Measurements from ENCODE around the genes UPF3B, MCTS1, CT47A1, GLUD2 and ZDHHC9.

DNA sequence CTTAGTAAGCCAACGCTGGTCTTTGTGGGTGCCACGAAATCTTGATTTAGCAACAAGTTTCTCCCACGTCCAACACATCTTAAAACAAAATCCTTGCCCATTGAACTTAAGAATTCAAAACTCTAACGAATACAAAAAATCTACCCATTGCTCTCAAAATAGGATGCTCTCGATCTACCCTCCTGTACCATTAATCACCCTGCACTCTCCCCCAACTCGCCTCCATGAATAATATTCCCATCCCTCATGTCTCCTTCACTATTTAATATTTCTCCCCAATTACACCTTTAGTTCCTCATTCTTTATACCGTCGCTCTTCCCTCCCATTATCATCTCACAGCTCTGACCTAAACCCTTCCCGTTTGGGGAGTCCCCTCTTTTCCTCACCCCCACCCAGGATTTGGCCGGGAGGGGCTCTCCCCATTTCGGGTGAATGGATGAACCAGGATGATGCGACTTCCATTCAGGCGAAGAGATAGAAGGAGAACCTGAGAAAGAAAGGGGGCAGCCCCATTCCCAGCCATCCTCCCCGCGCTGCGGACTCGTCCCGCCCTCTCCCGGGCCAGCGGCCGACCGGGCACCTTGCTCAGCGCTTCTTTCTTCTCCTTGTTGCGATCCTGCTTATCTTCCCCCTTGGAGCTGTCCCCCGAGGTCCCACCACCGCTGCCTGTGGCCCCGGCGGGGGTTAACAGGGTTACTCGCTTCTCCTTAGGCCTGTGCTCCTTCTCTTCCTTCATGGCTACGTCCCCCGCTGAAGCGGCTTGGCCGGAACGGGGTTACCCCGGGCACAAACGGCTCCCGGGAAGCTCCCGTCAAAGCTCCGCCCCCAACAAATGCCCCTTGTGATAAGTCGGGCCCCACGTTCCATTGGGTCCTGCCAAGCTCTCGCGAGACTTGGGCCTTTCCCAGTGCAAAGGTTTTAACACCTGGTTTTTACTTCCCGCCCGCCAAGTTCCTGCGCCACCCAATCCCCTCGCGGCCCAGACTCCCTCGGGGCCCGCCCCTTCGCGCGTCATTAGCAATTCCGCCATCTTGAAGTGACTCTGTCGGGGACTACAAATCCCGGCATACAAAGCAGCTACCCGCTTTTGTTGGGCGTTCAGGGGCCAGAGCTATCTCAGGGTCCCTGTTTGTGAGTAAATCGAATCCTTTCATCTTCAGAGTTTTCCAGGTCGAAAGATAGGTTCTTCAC is at the start of gene UPF3B:
Gene UPF3B, minus strand, starts transcription at position 772 of the 1,192 bp plus-strand sequence.
- PRO-cap, result bidirectional peak, plus-strand start at position 1,085 of the sequence, minus-strand start at position 842 of the sequence

DNA sequence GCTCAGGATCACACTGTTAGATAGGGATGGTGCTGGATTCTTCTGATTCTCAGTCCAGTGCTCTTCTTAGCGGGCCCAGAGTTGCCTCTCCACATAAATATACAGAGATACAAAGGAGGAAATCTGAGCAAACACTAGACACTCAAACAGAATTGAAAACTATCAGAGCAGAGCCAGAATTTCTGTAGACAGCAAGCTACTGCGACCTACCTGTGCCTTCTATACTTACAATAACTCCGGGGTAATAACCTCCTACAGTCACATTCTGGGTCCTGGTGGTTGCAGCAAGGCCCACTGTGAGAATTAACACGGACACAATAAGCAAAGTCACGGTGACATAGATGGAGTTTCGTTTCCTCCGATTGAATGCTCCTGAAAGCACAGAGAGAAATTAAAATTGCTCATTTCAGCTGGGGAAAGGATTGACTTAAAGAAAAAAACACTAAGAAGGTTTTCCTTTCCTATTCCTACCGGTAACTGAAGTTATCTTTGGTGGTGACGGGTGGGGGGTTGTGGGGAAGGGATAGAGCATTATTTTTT is 7.1 kb downstream of the TMEM255A start:
- PRO-cap, result no peak

GRCh38 chrX:120559609-120559970 is 1.2 kb downstream of the CUL4B start:
- PRO-cap, result no peak

- PRO-cap, result no peak
Measured at GRCh38 chrX:120559971-120560155, 899 bp downstream of the CUL4B start.

DNA sequence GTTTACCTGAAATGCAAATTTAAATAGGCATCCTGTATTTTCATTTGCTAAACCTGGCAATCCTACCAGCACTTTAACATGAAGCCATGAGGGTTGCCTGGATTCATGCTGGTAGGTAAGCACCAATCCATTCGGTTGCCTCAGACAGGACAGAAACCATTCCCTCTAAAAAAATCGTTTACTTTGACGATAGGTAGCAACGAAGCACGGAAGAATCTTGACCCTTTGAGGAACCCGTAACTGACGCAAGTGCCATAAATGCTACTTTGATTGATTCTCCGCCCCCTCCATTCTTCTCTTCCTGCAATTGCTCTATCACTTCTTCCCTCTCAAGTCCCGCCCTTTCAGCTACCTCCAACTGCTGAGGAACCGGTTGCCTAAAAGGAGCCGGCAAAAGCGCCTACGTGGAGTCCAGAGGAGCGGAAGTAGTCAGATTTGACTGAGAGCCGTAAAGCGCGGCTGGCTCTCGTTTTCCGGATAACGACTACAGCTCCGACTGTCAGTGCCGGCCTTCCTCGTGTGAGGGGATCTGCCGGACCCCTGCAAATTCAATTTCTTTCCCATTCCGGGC is at the start of gene MCTS1:
Gene MCTS1, plus strand, starts transcription at position 469 of the 571 bp plus-strand sequence.
- PRO-cap, result bidirectional peak, plus-strand start at position 432 of the sequence, minus-strand start at position 289 of the sequence

GRCh38 chrX:120660629-120660894 is 30.7 kb upstream of the C1GALT1C1 start:
- PRO-cap, result no peak

- PRO-cap, result no peak
Measured at GRCh38 chrX:120985685-120986011, at the start of gene CT47A1. TSS of gene CT47A1 (minus strand) at chrX:120985760.

- PRO-cap, result no peak
Measured at GRCh38 chrX:121047320-121047811, at the start of gene GLUD2. TSS of gene GLUD2 (plus strand) at chrX:121047610.

- PRO-cap, result no peak
Measured at GRCh38 chrX:123809960-123810305, 49.9 kb upstream of the XIAP start.

- PRO-cap, result no peak
Measured at GRCh38 chrX:123906395-123906881, 46.6 kb downstream of the XIAP start.

DNA sequence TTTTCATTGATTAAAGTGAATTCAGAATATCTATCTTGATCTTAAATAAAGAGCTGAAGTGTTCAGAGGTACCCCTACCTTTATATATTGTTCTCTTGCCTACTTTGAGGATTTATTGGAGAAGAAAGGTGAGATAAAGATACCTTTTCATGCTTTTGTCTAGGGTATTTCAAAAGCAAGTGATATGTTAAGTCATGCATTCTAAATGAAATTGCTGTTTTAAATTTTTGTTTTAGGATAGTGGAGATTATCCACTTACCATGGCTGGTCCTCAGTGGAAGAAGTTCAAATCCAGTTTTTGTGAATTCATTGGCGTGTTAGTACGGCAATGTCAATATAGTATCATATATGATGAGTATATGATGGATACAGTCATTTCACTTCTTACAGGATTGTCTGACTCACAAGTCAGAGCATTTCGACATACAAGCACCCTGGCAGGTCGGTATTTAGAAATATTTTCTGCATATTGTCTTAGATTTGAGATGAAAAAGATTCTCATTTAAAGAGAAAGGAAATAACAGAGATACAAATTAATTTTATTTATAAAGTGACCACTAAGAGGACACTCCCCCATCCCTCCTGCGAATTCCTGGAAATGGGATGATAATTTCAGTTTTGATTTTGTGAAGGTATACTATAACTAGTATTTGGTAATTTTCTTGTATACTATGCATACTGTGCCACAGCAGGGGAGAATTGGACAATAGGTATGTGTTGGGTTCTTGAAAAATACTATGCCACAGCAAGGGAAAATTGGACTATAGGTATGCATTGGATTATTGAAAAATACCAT is 83.6 kb downstream of the STAG2 start:
- PRO-cap, result no peak

DNA sequence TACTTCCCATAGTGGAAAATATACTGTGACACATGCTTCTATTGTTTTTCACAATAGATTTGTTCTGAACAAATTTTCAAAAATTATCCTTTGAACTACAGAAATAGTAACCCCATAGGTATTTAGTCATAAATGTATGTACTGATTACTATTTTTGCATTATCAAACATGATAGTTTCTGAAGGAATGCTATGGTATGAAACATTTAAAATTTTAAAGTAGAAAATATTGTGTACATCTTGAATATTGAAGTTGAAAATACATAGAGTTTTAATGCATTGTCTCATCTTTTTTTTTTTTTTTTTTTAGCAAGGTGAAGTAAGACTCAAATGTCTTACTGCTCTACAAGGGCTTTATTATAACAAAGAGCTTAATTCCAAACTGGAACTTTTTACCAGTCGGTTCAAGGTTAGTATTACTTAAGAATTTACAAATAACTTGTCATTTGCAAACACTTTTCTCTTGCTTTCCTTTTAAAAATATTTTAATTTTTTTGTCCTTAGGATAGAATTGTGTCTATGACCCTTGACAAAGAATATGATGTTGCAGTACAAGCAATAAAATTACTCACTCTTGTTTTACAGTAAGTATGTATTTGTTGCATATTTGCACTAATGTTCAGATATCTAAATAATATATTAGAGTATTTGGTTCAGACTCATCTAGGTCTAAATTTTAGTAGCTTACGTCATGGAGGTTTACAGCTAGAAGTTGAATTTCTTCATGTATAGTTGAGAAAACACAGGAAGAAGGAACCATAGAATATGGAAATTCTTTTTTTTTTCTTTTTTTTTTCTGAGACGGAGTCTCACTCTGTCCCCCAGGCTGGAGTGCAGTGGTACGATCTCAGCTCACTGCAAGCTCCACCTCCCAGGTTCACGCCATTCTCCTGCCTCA is 89.6 kb downstream of the STAG2 start:
- PRO-cap, result no peak

DNA sequence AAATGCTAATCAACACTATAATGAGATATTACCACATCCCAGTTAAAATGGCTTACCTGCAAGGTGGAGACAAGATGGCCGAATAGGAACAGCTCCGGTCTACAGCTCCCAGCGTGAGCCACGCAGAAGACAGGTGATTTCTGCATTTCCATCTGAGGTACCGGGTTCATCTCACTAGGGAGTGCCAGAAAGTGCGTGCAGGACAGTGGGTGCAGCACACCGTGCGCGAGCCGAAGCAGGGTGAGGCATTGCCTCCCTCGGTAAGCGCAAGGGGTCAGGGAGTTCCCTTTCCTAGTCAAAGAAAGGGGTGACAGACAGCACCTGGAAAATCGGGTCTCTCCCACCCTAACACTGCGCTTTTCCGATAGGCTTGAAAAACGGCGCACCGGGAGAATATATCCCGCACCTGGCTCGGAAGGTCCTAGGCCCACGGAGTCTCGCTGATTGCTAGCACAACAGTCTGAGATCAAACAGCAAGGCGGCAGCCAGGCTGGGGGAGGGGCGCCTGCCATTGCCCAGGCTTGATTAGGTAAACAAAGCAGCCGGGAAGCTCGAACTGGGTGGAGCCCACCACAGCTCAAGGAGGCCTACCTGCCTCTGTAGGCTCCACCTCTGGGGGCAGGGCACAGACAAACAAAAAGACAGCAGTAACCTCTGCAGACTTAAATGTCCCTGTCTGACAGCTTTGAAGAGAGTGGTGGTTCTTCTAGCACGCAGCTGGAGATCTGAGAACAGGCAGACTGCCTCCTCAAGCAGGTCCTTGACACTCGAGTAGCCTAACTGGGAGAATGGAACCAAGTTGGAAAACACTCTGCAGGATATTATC is 92.5 kb downstream of the DCAF12L1 start:
- PRO-cap, result no peak

- PRO-cap, result no peak
Measured at GRCh38 chrX:126472854-126473259, 79.8 kb downstream of the DCAF12L1 start.

- PRO-cap, result no peak
Measured at GRCh38 chrX:127255770-127256124, 436.2 kb downstream of the PRR32 start.

DNA sequence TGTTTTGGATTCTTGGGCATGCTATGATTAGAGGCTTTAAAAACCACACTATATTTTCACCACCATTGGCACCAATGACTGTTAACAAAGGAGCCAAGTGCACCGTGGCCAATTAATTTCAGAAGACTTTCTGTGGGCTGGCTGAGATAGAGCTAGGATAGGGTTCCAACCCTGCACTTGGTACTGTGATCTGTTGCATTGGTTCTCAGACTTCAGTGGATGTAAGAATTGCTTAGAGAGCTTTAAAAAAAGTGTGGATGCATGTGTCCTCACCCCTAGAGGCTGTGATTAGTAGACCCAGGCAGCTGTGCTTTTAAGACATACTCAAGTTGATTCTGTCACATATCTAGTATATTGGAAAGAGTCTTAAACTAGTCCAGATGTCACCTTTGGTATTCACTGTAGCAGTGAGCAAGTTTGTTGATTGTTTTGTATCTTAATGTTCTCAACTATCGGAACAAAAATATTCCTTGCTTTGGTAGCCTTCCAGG is 32.5 kb downstream of the OCRL start:
- PRO-cap, result no peak

DNA sequence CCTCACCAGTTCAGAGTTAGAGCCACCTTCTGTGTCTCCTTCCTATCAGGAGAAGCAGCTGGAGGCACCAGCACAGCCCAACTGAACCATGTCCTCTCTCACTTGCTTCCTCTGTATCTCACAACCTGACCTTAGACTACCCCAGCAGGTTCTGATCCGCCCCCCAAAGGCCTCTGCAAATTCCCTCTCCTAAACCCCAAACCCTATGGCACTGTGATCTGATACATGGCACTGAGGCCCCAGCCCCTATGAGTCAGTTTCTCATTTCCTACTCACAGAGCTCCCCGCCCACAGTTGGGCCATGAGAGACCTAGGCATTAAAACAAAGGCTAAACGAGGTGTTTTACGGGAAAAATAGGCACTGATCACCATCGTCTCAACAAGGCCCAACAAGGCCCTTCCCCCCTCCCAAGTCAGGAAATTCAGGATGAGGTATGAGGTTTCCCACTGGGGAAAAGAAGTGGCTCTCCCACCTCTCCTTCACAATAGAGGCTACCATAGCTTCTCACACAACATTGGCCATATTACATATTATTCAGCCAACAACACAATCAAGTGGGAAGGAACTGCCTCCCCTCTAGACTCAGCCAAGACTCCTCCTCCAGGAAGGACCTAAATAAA is 19.2 kb downstream of the SASH3 start:
- PRO-cap, result no peak

DNA sequence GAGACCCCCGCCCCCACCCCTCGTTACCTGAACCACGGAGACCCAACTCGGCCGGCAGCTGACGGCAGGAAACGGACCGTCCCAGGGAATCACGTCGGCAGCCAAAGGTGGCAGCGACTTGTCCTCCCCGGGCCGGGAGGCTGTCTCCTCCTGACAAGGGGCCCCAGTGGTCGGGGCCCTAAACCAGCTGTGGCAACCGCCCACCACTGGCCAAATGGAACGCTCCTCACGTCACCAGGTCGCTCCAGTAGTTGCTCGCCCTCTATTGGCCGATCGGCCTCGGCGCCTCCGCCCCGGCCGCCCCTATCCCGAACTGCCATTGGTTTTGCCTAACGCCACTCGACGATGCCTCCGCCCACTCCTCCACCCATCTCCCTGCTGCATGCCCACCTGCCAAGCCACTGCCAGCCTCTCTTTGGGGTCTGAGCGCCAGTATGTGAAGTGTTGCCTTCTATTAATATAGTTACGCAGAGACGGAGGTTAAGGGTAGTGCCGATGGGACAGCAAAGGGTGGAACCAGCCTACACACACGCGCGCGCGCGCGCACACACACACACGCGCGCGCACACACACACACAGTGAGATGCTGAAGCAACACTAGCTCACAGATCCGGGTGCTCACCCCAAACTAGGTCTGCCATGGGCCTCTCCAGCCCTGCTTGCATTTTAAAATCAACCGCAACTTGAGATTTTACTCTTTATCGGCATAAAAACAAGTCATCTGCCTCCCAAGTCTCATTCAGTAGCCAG is at the start of gene ZDHHC9:
Gene ZDHHC9, minus strand, starts transcription at position 218 of the 750 bp plus-strand sequence.
- PRO-cap, result unidirectional peak, minus-strand start at position 212 of the sequence; unidirectional peak, minus-strand start at position 241 of the sequence

GRCh38 chrX:129932038-129932618 is 26.2 kb downstream of the UTP14A start:
- PRO-cap, result bidirectional peak, plus-strand start at chrX:129932414, minus-strand start at chrX:129932195

- PRO-cap, result no peak
Measured at GRCh38 chrX:129959514-129959962, 22.9 kb upstream of the BCORL1 start.

Data from paraaortic lymph node (tissue), 1 donor.